Urinary bladder (tissue), 3 donors: ENCODE measurements around a stretch of chrX.

DNA sequence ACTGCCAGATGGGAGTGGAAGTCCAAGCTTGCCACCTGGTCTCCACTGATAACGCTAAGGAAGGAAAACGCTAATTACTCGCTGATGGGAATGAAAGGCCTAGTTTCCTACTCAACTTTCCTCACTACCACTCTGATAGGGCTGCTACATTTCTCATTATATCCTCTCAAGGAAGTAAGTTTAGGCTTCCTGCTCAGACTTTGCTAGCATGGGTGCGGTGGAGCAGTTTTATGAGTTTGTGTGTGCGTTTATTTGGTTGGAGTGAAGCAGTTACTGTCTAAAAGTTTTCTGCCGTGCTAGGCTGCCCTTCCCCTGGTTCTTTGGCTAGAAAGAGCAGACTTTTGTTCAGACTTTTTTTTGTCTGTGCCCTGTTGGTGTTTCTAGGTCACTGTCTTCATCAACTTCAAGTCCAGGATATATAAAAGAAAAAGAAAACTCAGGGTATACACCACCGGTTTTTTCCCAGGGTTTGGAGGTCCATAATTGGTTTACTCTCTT lies 62.5 kb upstream of the PAGE3 start:
- PRO-cap, result unidirectional peak, plus-strand start at position 196 of the sequence
- RAMPAGE, long total RNA, result no peak

DNA sequence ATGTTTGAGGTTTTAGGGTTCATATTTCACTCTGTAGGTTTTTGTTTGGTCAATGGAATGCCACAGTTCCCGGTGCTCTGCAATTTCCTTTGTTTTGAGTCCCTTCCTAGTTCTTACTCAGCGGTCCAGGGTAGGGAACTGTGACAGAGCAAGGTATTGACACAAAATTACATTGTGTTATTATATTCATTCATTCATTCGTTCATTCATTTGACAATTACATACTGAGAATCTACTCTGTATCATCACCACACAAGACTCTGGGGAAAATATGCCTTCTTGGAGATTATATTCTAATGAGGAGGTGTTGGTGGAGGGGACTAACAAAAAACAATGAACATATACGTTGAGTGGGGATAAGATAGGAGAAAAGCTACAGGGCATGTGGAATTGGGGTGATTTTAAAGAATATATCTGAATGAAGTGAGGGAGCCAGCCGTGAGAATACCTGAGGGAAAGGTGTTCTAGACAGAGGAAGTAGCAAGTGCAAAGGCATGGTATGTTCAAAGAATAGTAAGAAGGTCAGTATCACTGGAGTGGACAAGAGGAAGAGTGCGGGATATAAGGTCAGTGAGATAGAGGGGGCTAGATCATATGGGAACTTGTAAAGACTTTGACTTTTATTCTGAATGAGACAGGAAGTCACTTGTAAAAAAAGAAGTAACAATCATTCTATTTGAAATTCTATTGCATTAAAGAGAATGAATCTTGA lies 192.6 kb downstream of the RRAGB start:
- PRO-cap, result no peak
- RAMPAGE, long total RNA, result no peak

GRCh38 chrX:57900894-57901492 lies 9.3 kb downstream of the ZXDA start:
- PRO-cap, result unidirectional peak, minus-strand start at chrX:57901097; unidirectional peak, minus-strand start at chrX:57901226
- RAMPAGE, long total RNA, result no peak

- PRO-cap, result no peak
- RAMPAGE, long total RNA, result no peak
These were observed 472.3 kb downstream of the SPIN4 start for GRCh38 chrX:62878759-62879302.

DNA sequence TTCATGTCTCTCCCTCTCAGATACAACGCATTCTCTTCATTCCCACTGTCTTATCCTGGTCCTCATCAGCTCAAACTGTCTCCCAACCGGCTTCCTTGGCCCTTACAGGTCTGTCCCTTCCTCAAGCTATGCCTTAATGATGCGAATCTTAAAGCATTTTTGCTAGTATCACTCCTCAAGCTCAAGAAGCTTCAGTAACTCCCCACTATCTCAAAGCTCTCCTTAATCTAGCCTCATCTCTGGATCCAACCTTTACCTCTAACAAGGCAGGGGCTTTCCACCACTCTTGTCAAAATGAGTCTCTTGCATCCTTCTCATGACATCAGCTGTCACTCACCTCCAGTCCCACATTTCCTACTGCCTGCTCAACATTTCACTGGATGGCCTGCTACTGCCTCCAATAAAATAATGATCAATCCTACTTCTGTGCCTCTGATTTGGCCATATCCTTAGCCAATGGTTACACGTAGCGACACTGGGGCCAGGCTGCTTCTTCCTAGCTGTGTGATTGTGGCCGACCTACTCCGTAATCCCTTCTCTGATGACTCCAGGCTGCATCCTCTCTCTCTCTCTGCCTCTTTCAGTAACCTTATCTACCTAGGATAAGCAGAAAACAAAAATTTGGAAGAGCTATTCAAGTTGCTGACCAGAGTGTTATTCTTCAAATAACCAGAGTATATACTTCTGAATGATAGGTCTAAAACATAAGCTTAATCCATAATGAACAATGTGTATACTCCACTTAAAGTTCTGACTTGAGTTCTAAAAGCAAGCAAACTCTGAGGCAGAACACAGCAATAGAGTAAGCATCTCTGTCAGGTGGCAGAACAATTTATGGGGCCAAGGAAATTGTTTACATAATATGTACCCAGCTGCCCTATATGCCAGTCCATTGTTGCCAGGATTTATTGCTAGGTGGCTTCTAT lies 52.3 kb downstream of the ARHGEF9 start:
- PRO-cap, result no peak
- RAMPAGE, long total RNA, result no peak

GRCh38 chrX:64192009-64192826 lies 13.3 kb downstream of the AMER1 start:
- PRO-cap, result no peak
- RAMPAGE, long total RNA, result no peak

- PRO-cap, result unidirectional peak, plus-strand start at chrX:64975798
- RAMPAGE, long total RNA, result no peak
These were observed 856 bp downstream of the ZC4H2 start for GRCh38 chrX:64975231-64975957.

DNA sequence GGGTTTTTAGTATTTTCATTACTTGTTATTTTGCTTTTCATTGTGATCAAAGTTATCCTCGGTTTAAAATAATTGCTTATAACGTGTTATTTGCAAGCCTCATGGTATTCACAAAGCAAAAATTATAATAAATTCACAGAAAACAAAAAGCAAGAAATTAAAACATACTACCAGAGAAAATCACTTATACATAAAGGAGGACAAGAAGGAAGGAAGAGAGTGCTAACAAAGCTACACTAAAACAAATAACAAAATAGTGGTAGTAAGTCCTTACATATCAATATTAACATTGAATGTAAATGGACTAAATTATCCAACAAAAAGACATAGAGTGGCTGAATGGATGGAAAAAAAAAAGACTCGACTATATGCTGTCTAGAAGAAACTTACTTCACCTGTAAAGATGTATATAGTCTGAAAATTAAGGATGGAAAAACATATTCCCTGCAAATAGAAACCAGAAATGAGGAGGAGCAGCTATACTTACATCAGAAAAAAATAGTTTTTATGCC lies 197.9 kb downstream of the ZC3H12B start:
- PRO-cap, result no peak
- RAMPAGE, long total RNA, result no peak

DNA sequence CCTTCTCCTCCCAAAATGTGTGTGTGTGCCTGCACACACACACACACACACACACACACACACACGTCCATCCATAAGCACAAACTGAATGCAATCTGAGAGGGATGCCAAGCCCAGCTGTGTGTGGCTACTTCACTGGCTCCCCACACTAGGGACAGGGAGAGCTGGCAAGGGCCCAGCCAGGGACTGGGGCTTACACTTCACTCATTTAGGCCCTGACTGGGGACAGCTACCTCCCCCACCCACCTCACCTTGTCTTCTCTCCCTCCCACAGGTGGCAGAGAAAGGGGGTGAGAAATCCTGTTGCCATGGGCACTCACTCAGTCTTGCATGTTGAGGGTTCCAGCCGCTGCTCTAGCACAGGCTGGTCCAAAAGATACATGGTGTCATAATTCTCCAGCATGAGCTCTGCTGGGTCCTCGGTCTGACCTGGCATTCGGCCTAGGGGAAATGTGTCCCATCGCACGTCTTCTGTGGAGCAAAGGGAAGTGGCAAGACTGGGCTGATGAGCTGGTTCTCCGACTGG lies 20.0 kb downstream of the LAS1L start:
- PRO-cap, result unidirectional peak, minus-strand start at position 247 of the sequence
- RAMPAGE, long total RNA, result no peak

DNA sequence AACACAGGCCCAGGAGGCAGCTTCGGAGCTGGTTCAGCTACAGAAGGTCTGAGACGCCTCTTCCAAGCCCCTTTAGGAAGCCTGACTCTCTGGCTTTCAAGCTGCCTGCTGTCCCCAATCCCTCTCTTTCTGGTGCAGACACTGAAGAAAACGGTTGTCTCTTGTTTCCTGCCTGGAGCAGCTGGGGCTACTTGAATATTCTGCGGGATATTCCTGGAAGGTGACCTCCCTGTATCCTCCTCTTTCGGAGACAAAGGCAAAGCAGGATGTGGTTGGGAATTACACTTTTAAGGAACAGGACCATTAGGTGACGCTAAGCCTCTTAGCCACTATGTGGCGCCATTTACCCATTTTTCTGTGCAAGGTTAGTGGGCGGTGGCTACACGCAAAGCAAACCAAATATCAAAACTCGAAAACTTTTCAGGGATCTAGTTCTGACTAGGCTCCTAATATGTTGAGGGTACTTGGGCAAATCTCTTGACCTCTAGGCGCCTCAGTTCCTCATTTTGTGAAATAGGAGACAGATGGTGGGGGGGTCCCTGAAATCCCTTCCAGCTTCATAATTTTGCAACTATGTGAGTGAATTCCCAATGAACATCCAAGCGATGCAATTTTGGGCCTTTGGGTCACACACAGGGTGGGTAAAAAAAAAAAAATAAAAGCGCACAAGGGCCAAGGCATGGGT lies 47.3 kb upstream of the LAS1L start:
- PRO-cap, result no peak
- RAMPAGE, long total RNA, result no peak

- PRO-cap, result no peak
- RAMPAGE, long total RNA, result no peak
These were observed 4.4 kb downstream of the MSN start for GRCh38 chrX:65671718-65672386.

GRCh38 chrX:65673669-65674357 lies 6.4 kb downstream of the MSN start:
- PRO-cap, result no peak
- RAMPAGE, long total RNA, result no peak

- PRO-cap, result bidirectional peak, plus-strand start at chrX:65698324, minus-strand start at chrX:65698006
- RAMPAGE, long total RNA, result no peak
These were observed 30.6 kb downstream of the MSN start for GRCh38 chrX:65697634-65698951.

DNA sequence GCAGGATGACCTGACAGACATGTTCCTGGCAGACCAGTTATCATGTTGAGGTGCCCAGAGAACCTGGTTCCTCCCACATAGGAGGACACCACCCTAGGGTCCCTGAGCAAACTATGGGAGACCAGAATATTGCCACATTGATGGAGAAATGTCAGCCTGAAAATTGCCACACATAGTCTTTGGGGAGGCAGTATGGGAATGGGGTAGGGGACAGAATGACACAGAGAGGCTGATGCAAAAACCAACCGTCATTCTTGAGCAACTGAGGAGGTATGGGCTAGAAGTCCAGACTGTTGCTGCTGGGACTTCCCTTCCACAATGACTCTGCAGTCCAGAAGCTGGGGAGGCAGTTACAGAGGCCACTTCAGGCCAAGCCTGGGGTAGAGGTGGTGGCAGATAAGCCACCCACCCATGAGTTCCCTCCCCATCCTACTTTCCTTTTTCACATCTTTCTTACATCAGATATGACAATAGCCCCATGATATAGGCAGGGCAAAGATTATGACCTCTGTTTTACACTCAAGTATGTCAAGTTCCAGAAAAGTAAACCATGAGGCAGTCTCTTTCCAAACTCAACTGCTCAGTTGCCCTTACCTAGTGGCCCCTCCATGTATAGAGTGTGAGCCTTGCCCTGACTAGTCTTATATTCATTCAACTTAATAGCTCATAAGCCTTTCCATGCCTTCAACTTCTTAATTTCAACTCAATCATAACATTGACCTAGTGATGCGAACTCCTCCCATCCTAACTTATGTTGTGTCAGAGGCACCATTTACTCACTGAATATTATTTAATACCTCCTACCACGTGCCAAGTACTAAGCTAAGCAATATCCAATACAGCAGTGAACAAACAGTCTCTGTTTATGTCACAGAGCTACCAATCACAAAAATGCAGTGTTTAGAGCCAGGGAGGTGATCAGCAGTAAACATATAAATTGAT lies 41.7 kb downstream of the VSIG4 start:
- PRO-cap, result no peak
- RAMPAGE, long total RNA, result no peak

GRCh38 chrX:66162092-66163067 lies 1.7 kb upstream of the HEPH start:
- PRO-cap, result no peak
- RAMPAGE, long total RNA, result no peak

DNA sequence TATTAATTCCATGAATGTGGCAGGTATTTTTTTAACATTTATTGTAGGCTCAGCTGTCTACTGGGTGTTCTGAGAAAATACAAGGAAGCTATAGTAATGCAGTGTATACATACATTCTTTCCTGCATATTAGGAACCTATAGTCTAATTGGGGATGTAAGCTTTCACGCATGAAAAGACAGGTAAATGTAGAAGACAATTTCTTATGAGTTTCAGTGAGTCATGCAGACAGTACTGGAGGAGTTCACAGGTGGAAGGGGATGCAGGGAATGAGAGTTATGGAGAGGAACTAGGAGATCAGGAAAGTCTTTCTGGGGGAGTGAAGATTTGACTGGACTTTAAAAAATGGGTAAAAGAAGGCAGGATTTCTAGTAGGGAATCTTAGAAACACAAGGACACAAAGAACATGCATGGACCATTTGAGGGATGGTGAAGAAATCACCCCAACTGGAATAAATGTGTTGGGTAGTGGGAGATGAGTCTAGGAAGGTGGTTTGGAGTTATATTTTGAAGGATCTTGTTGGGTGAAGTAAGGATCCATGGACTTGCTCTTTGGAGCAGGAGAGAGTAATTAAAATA lies 94.1 kb downstream of the HEPH start:
- PRO-cap, result no peak
- RAMPAGE, long total RNA, result no peak

- PRO-cap, result no peak
- RAMPAGE, long total RNA, result no peak
These were observed 388.7 kb downstream of the OPHN1 start for GRCh38 chrX:68044363-68045174.

- PRO-cap, result bidirectional peak, plus-strand start at chrX:68686344, minus-strand start at chrX:68686171
- RAMPAGE, long total RNA, result no peak
These were observed 38.4 kb downstream of the STARD8 start for GRCh38 chrX:68685687-68686478.

DNA sequence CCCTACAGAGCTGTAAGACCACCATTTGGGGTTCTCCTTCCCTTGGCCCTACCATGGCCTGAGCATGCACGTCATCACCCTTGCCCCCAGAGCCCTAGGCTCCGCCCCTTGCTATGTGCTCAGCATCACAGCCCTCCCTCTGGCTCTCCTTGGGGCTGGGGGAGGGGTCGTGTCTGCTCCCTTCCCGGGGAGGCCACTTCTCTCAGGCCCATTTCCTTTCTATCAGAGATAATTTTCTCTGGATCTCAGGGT lies 55.8 kb downstream of the STARD8 start:
- PRO-cap, result no peak
- RAMPAGE, long total RNA, result no peak

DNA sequence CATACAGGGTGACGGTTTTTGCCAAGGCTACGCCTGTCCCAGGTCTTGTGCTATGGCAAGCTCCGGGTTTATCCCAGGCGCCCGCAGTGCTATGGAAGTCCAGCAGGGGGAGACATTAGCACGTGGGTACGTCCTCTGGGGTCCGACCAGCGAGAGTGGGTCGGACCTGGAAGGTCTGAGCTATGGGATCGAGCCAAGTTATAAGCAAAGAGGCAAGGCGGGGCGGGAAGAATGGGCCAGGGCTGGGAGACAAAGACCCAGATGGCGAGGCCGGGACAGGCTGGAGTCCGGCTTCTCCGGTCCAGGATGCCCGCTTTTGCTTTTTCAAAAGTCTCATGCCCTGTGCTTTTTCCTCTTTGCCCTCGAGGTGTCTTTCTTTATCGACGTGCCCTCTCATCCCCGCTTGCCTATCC lies 954 bp upstream of the EFNB1 start:
- PRO-cap, result unidirectional peak, plus-strand start at position 260 of the sequence
- RAMPAGE, long total RNA, result no peak